ENCODE data around the genes DDX4, IL31RA and ANKRD55.

- CAGE, long polyA plus RNA, result no peak
- RRBS, result no CpG with 5 or more reads among the region's 4 CpGs
Observed at GRCh38 chr5:55533965-55534149, 907 bp downstream of the PLPP1 start.

GRCh38 chr5:55535583-55535961 is 808 bp upstream of the PLPP1 start:
- CAGE, long polyA plus RNA, result no peak
- RRBS, result no CpG with 5 or more reads among the region's 5 CpGs

DNA sequence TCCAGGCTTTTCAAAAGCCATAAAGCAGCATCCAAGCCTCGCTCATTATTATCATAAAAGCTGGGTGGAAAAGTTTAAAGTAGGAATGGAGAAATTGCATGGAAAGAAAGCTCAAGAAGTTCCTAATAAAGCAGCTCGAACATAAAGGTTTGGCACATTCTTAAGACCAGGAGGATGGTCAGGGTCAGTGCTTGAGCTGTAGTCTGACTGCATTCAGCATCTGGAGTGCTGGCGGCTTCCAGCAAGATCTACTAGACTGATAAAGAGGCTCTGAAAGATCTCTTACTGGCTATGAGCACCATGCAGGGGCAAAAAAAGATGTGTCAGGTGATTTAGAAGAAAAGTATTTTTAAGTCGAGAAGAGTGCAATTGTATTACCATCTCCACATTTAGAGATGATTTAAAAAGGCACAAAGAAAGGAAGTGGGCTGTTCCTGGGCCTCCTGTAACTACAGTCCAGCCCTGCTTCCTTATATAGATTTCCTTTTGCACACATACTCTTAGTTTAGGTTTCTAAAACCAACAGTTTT is 65.7 kb upstream of the PLPP1 start:
- CAGE, long polyA plus RNA, result no peak
- RRBS, result no CpG with 5 or more reads among the region's 4 CpGs

DNA sequence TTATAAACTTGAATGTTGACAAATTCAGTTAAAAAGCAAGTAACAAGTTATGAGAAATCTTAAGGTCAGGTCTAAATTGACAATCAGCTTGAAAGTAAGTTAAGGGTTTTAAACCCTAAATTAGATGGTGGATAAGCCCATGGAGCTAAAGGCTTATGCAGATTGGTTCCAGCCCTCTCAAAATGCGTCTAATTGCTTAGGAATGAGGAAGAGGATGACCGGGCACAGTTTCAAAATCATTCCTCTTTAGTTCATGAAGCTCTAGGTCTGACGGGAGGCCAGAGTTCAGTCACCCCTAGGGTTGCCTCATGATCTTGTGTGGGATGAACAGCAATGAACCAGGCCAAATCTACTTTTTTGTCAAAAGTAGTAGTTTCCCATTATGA is 75.5 kb downstream of the SLC38A9 start:
- CAGE, long polyA plus RNA, result no peak
- RRBS, result no CpG with 5 or more reads among the region's 3 CpGs

- CAGE, long polyA plus RNA, result no peak
- RRBS, result no CpG with 5 or more reads among the region's 33 CpGs
Observed at GRCh38 chr5:55737717-55738152, at the start of gene DDX4. Gene DDX4 (plus strand): TSS chr5:55738061.

- CAGE, long polyA plus RNA, result no peak
- RRBS, result no CpG with 5 or more reads among the region's 3 CpGs
Observed at GRCh38 chr5:55851189-55851684, at the start of gene IL31RA. Gene IL31RA (plus strand): TSS chr5:55851357.

GRCh38 chr5:55903002-55903928 is 52.1 kb downstream of the IL31RA start:
- CAGE, long polyA plus RNA, result no peak
- RRBS, result 91% methylated on average over 6 of the region's 23 CpGs

- CAGE, long polyA plus RNA, result no peak
- RRBS, result no CpG with 5 or more reads among the region's 5 CpGs
Observed at GRCh38 chr5:55951784-55952465, 42.8 kb downstream of the IL6ST start.

GRCh38 chr5:55962914-55963654 is 31.7 kb downstream of the IL6ST start:
- CAGE, long polyA plus RNA, result no peak
- RRBS, result no CpG with 5 or more reads among the region's 6 CpGs

DNA sequence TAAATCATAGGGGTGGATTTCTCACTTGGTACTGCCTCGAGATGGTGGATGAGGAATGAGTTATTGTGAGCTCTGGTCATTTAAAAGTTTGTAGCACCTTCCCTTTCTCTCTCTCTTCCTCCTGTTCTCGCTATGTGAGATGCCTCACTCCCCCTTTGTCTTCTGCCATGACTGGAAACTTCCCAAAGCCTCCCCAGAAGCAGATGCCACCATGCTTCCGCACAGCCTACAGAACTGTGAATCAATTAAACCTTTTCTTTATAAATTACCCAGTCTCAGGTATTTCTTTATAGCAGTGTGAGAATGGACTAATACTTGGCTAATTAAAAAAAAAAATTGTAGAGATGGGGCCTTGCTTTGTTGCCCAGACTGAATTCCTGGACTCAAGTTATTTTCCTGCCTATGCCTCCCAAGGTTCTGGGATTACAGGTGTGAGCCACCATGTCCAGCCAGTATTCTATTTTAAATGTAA is 19.5 kb downstream of the IL6ST start:
- CAGE, long polyA plus RNA, result no peak
- RRBS, result no CpG with 5 or more reads among the region's 3 CpGs

- CAGE, long polyA plus RNA, result no peak
- RRBS, result no CpG with 5 or more reads among the region's 3 CpGs
Observed at GRCh38 chr5:56160624-56161089, 72.5 kb downstream of the ANKRD55 start.

- CAGE, long polyA plus RNA, result no peak
- RRBS, result no CpG with 5 or more reads among the region's 5 CpGs
Observed at GRCh38 chr5:56233146-56233447, at the start of gene ANKRD55. Gene ANKRD55 (minus strand): TSS chr5:56233330.

DNA sequence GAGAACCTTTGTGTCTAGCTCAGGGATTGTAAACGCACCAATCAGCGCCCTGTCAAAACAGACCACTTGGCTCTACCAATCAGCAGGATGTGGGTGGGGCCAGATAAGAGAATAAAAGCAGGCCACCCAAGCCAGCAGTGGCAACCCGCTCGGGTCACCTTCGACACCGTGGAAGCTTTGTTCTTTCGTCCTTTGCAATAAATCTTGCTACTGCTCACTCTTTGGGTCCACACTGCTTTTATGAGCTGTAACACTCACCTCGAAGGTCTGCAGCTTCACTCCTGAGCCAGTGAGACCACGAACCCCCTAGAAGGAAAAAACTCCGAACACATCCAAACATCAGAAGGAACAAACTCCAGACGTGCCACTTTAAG is 63.2 kb upstream of the ANKRD55 start:
- CAGE, long polyA plus RNA, result no peak
- RRBS, result no CpG with 5 or more reads among the region's 11 CpGs

- CAGE, long polyA plus RNA, result no peak
- RRBS, result no CpG with 5 or more reads among the region's 6 CpGs
Observed at GRCh38 chr5:56327834-56328227, 94.7 kb upstream of the ANKRD55 start.

DNA sequence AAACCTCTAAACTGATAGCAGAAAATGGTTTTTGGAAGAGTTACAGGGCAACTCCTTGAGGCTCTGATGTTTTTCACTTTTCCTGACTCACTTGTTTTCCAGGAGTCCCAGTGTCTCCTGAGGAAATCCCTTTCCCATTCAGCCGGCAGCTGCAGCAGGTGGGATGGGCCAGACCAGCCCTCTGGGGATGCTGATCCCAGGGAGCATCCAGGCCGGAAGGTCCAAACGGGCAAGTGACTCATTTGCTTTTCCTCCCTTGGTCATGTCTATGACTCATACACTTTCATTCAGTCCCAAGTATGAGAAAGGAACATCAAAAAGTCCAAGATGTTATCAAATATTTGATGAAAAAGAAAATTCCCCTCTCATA is 117.4 kb upstream of the ANKRD55 start:
- CAGE, long polyA plus RNA, result no peak
- RRBS, result 0% methylated on average over 2 of the region's 3 CpGs

DNA sequence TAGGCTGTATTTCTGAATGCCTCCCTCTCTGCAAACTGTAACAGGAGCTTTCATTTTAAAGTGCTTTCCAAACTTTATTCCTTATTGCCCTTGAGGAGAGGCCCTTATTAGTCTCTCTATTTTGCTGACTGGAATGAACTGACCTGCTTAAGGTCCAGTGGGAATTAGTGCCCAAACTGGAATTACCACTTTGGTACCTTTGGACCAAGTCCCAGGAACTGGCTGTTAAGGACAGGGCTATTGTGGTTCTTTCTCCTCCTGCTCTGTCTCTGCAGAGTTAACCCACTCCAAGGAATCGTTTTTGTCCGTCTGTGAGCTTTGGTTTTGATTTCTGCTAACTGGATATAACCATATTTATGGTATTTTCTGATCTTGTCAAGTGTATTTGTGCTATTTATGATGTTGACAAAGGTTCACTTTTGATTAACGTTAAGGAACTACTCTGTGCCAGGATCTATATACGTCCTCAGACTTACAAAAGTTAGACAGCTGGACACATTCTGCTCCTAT is 189.0 kb upstream of the ANKRD55 start:
- CAGE, long polyA plus RNA, result no peak
- RRBS, result no CpG with 5 or more reads among the region's 4 CpGs

DNA sequence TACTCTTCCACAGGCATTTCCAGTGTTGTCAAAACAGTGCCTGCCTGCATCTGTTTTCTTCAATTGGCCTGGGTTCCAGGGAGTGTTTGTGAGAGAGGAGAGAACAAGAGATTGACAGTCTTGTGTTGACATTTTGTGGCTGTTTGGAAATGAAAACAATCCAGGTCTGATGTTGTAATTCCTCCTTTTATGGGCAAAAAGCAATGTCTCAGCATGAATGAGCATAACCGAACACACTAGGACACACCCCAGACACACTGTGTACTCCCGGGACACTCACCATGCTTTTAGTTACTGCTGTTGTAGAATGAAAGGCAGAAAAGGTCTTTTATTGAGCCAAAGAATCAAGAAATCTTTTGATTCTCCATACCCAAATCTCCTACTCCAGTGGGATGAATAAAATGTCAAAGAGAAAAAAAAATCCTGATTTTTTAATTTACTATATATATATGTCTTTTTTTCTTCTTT is 208.3 kb upstream of the ANKRD55 start:
- CAGE, long polyA plus RNA, result no peak
- RRBS, result no CpG with 5 or more reads among the region's 2 CpGs

DNA sequence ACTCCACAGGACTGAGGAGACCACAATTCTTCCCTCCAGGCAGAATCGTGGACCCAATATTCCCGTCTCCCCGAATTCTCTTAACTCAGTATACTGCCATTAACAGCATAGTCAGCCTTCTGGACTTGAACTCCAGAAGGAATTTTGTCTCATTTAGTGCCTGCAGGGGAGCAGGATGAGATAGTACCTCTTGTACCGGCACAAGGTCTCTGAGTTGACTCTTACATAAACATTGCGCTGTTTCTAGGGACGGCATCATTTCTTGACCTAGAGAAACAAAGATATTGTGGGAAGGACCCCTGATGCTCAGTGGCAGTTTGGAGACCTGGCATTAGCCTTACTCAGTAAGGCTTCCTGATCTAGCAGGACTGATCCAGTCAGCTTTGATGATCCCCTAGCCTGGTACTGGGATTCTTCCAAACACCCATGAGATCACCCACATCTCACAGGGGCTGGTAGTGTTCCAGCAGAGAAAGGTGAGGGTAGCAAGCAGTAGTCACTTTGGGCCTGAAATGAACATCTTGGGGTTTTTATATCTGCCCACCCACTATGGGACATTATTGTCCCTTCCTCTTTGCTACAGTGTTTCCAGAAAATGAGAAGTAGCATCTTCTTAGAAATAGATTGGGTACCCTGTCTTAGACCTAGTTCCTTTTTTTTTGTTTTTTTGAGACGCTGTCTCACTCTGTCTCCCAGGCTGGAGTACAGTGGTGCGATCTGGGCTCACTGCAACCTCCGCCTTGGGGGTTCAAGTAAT is 249.0 kb upstream of the ANKRD55 start:
- CAGE, long polyA plus RNA, result no peak
- RRBS, result no CpG with 5 or more reads among the region's 9 CpGs

- CAGE, long polyA plus RNA, result no peak
- RRBS, result no CpG with 5 or more reads among the region's 3 CpGs
Observed at GRCh38 chr5:56527224-56527780, 288.0 kb upstream of the MAP3K1 start.

DNA sequence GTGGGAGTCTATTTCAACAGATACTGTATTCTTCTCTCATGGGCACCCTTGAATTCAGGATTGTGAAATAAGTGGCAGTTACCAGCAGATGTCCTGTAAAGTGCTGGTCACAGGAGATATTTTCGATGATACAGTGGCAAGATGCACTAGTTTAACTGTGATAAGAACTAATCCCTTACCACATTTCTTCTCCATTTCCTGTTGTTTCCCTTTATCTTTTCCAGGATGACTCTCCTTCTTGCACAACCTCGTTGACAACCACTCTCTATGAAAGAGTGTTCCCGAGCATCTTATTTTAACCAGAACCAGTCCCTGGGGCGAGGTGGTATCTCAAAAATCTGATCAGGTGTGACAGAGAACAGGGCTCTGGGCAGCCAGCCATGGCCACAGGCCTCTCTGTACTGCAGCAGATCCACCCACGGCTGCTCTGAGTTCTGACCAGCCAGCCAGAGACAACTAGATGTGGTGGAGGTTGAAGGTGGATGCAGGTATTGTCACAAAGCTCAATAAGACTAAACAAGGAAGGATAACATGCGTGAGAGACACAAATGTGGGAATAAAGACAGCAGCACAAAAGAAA is 51.3 kb upstream of the MAP3K1 start:
- CAGE, long polyA plus RNA, result no peak
- RRBS, result no CpG with 5 or more reads among the region's 6 CpGs